H4 (cell line): ENCODE measurements around a stretch of chr21.

DNA sequence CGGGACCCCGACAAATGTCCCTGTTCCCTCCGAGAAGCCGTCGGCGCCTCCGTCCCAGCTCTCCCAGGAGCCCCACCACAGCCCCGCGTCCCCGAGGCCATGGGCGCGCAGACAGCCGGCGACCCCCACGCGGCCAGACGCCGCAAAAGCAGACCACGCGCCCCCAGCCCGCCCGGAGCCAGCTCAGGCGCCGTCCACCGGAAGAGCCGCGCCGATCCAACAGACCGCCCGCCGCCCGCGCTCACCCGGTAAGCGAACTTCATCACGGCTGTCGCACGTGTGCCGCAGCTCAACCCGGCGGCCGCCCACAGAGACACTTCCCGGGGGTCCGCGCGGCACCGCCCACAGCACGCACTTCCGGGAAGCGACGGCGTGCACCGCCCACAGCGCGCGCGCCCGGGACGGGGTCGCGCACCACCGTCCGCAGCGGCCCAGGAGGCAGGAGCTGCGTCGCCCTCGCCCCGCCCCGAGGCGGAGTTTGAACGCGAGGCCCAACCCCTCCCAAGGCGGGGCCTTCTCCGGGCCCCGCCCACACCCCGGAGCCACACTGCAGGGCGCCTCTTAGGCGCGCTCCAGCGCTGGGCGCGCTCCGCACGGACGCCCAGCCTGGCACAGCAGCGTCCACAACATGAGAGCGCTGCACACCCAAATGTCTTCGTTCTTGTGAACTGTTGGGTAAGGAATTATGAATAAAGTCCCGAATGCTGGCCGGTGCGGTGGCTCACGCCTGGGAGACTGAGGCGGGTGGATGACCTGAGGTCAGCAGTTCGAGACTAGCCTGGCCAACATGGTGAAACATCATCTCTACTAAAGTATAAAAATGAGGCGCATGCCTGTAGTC is 5366.8 kb upstream of the TPTE start:
- RAMPAGE, long total RNA: no peak

DNA sequence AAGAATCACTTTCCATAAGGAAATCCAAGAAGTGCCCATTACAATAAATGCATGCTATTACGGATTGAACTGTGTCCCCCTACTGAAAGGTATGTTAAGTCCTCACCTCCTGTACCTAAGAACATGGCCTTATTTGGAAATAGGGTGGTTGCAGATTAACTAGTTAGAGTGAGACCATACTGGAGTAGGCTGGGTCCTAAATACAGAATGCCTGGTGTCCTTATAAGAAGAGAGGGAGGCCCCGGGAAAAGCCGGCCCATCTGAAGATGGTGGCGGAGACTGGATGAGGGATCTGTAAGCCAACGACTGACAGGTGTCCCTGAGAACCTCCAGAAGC is 4422.9 kb upstream of the TPTE start:
- RAMPAGE, long total RNA: no peak

DNA sequence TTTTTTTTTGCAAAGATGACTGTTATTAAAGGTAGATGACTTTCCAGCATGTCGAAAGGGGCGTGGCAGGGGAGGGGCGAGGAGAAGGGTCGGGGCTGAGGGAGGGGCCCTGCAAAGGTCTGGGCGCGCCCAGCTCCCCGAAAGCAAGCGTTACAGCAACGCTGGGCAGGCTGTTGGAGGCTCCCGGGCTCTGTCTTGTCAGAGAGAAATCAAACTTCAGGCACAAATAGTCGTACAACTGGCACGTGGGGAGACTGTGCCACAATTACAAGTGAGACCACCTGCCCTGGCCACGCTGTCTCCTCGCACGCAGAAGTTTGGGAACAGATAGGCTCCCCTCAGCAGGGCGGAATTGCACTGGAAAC is 2907.7 kb upstream of the TPTE start:
- RAMPAGE, long total RNA: no peak

DNA sequence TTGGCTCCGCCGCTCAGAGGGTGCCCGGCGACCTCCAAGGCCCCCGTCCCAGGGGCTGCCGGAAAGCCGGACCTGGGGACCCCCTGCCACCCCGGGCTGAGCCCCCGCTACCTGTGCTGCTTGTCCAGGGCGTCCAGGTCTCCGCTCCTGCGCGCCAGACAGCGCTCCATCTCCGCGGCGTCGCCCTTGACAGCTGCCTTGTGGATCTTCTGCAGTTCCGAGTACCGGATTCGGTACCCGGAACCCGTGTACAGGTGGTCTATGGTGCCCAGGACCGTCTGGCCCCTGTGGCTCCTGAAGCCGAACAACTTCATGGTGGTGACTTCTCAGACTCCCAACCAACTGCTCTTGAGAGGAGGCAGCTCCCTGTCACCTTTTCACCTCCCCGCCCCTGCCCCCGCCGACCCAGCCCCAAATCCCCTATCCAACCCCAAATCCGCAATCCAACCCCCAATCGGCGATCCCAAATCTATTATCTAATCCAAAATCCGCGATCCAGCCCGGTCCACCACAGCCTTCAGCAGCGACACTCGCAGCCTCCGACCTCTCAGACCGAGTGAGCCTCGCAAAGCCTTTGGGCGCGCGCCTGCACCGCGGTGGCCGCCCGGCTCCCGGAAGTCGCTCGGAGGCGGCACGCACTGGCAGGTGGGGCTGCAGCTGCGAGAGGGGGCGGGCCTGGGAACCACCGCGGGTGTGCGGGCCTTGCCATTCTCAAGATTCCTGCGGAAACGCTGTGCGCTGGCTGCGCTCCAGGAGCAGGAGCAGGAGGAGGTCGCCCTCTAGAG is 231.0 kb downstream of the LIPI start:
- RAMPAGE, long total RNA: no peak

- RAMPAGE, long total RNA: no peak
These were observed 57.9 kb downstream of the RBM11 start for GRCh38 chr21:14273551-14274532.

- RAMPAGE, long total RNA: no peak
These were observed 64.1 kb downstream of the SAMSN1 start for GRCh38 chr21:14481890-14482614.

GRCh38 chr21:14550079-14550675 is 4.1 kb upstream of the SAMSN1 start:
- RAMPAGE, long total RNA: no peak

GRCh38 chr21:14582049-14582822 is 36.1 kb upstream of the SAMSN1 start:
- RAMPAGE, long total RNA: no peak

GRCh38 chr21:14591942-14592310 is 45.8 kb upstream of the SAMSN1 start:
- RAMPAGE, long total RNA: no peak

DNA sequence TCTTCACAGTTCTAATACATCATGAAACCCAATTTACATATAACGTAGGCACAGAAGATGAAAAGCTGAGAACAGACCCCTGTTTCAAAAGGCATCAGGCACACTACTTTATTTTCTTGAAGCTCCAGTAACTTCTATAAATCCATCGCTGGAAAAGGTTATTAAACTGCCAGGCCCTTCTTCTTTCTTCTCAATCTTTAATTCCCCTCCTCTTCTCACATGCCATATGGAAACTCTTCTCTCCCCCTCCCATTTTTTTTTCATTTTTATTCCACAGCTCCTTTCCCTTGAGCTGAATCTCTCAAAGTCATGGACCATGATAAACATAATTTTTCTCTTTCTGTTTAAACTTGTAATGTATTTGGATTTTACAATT is 86.2 kb upstream of the NRIP1 start:
- RAMPAGE, long total RNA: no peak

GRCh38 chr21:15241789-15242356 is 177.1 kb upstream of the NRIP1 start:
- RAMPAGE, long total RNA: no peak

GRCh38 chr21:15442035-15442332 is 287.8 kb upstream of the USP25 start:
- RAMPAGE, long total RNA: no peak

GRCh38 chr21:15797719-15798057 is 67.9 kb downstream of the USP25 start:
- RAMPAGE, long total RNA: no peak

- RAMPAGE, long total RNA: no peak
These were observed 341.3 kb downstream of the USP25 start for GRCh38 chr21:16070908-16071681.

- RAMPAGE, long total RNA: no peak
These were observed 365.2 kb downstream of the USP25 start for GRCh38 chr21:16094959-16095336.

GRCh38 chr21:16183661-16184074 is 453.9 kb downstream of the USP25 start:
- RAMPAGE, long total RNA: no peak

- RAMPAGE, long total RNA: no peak
These were observed 468.8 kb downstream of the USP25 start for GRCh38 chr21:16198529-16199009.

DNA sequence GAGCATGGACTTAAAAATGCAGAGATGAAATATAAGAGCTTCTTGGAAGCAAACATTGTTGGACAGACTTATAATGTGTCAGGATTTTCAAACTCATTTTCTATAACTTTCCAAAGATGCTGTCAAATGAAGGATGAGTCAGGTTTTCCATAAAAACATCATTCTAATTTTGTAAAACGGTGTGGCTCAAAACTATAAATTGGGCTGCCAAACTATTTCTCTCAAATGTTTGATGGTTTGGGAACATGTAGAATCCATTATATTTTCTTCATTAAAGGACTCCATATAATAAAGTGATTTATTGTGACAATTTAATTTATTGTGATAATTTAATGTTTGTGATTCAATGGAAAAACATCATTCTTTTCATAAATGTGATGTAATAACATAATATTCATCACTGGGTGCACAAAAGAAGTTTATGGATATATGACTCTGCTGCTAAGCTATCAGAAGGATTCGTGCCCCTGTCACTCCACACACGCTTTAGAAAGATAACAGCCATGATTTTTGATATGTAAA is 511.3 kb downstream of the USP25 start:
- RAMPAGE, long total RNA: no peak

DNA sequence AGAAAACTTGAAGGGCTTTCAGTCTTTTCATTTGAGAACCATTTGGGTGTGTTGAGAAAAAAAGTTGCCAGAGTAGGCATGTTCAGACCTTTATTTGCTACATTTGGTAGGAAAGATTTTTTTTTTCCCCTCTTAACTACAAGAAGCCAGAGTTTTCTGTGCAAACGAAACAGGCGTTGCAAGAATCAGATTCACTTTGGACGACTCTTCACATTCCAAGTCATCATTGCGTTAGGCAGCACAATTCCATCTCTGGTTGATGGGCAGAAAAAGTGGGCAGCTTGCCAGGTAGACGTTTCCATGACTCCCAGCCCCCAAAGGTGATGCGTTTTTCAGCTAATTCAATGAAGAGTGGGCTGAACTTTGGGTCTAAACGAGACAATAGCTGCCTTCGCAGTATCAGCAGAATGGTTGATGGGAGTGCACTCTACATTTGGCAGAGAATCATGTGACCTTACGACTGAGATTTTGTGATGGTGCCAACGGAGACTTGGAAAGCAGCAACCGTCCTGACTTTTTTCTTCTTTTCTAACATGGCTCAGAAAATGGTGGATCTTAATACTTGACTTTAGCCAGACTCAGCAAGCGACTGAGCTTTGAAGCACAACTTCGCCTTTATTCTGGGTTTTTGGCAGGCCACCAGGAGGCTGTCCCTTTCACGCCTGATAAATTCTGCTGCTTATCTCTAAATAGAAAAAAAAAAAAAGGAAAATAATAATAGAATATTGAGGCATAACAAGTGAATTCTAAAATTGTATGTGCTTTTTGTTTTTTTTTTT is 804.6 kb downstream of the USP25 start:
- RAMPAGE, long total RNA: no peak

- RAMPAGE, long total RNA: no peak
These were observed 83.8 kb upstream of the CXADR start for GRCh38 chr21:17429048-17429379.